SK-MEL-5 (cell line): ENCODE measurements around a stretch of chr12.

DNA sequence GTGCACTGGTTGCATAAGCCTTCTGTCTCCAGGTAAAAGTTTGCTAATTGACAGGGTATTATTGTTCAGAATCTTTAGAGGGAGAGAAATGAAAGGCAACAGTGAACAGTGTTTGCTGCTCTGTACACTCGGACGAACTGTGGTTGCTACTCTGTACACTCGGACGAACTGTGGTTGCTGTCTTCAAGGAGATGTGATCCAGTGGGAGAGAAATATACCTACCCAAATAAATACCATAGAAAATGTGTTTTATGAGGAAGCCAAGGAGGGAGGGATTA, 2.6 kb downstream of the STK38L start:
RAMPAGE:
- cytosol, long total RNA: no peak
- long total RNA: no peak
- nucleus, long total RNA: no peak

GRCh38 chr12:27277601-27278281, 33.7 kb downstream of the STK38L start:
RAMPAGE:
- cytosol, long total RNA: no peak
- long total RNA: no peak
- nucleus, long total RNA: no peak

GRCh38 chr12:27330623-27331718, 1.7 kb upstream of the BMAL2 start:
RAMPAGE:
- cytosol, long total RNA: no peak
- long total RNA: no peak
- nucleus, long total RNA: no peak

DNA sequence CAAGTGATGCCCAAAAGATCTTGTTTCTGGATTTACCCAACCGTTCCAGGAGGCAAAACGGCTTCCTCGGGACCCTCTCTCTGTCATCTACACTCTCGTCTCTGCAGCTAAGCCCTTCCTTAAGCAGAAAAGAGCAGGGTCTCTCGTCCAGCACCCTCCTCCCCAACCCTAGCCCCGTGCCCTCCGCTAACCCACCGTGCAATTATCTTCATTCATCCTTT, 327 bp upstream of the BMAL2 start:
RAMPAGE:
- cytosol, long total RNA: no peak
- long total RNA: no peak
- nucleus, long total RNA: no peak

GRCh38 chr12:27377813-27379040, 45.6 kb downstream of the BMAL2 start:
RAMPAGE:
- cytosol, long total RNA: no peak
- long total RNA: no peak
- nucleus, long total RNA: no peak

GRCh38 chr12:27511503-27512041, 12.4 kb upstream of the PPFIBP1 start:
RAMPAGE:
- cytosol, long total RNA: no peak
- long total RNA: no peak
- nucleus, long total RNA: no peak

GRCh38 chr12:27515601-27516026, 8.4 kb upstream of the PPFIBP1 start:
RAMPAGE:
- cytosol, long total RNA: no peak
- long total RNA: no peak
- nucleus, long total RNA: no peak

DNA sequence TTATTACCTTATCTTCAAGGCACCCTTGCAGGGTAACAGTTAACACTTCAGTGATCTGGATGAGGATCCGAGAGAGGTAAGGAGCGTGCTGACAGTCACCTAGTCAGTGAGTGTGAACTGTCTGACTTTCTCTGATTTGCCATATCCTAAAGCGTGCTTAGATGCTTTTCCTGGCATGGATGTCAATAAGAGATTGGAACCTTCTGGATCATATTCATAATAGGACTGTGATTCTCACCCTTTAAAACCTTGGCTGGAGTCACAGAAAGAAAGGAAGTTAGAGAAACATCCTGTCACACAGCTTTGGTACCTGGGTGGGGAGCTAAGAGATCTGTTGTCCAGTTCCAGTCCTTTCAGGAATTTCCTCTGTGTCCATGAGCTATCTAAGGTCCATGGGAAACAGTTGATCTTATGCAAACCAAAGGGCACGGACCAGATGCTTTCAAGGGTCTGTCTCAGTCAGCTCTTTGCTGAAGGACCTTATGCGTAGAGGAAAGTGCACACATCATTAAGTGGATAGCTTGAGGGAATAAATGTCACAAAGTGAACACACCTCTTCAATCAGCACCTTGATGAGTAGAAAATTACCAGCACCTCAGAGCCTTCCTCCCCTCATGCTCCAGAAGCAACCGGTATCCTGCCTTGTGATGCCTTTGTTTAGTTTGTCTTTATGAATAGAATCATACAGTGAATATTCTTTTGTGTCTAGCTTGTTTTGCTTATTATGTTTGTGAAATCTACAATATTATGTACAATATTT, 55.0 kb downstream of the PPFIBP1 start:
RAMPAGE:
- cytosol, long total RNA: no peak
- long total RNA: no peak
- nucleus, long total RNA: no peak

DNA sequence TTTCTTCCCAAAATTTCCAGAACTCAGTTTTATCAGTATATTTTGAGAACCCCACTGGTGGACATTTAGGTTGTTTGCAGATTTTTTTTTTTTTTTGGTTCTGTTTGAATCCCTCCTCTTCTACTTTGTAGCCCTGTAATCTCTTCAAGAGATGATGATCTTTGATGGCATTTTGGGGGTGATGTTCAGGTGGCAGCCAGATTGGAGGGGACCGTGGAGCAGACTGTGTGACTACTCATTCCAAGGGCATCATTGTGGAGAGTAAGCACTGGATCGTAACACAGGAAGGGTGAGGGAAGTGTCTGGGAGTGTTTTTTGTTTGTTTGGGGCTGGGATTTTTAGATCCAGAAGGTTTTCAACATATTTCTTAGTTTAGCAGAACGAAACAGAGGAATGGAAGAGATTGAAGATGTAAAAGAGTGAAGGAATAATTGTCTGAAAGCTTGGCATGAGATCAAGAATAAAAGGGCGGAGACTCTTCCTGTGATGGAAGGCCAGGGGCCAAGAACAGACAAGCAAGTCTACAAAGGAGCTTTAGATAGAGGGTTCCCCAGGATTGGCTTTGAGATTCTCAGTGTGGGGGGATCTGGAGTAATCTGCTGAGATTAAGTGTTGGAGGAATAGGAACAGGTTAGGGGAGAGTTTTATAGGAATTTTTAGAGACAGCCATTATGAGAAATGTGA, 79.9 kb upstream of the REP15 start:
RAMPAGE:
- cytosol, long total RNA: no peak
- long total RNA: no peak
- nucleus, long total RNA: no peak

DNA sequence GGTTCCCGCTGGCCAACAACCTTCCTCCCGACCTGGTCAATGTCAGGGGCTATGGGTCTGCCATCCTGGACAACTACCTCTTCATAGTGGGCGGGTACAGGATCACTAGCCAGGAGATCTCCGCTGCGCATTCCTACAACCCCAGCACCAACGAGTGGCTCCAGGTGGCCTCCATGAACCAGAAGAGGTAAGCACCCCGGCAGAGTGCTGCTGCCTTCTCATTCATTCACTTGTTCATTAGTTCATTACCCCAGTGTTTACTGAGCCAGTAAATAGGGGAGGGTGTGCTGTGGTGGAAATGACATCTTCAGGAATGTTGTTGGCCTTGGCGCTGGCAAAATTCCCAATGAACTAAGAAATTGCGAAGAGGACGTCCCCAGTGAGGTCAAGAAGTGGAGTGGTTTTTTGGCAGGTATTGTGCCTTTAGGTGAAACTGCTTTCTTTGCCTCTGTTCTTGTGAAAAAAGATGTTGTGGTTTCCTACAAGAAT, 1.0 kb upstream of the MANSC4 start:
RAMPAGE:
- cytosol, long total RNA: no peak
- long total RNA: no peak
- nucleus, long total RNA: no peak

DNA sequence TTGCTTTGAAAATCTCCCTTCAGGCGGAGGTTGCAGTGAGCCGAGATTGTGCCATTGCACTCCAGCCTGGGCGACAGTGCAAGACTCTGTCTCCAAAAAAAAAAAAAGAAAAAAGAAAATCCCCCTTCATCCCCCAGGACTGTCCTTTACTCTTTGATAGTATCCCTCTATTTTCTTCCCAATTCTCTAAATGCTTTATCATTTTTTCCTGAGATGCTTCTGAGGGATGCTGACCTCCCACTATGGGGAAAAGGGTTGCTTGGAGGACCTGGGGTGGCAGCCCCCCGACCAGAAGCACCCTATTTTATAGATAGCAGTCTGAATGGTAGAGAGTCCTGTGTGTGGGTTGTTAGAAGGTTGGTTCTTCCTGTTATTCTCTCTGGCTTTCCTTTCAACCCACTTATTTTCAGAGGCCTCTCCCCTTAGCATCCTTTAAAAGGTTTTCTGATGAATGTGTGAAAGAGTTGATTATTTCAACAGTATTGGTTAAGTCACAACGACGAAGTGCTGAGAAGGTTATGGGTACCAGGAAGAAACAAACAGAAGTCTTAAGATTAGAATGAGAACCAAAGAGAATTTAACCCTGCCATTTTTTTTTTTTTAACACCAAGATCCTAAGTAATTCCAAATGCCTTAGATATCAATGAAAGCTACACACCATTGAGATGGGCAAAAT, 20.7 kb upstream of the MANSC4 start:
RAMPAGE:
- cytosol, long total RNA: no peak
- long total RNA: no peak
- nucleus, long total RNA: no peak

GRCh38 chr12:27970696-27971871, 1.4 kb downstream of the PTHLH start:
RAMPAGE:
- cytosol, long total RNA: no peak
- long total RNA: no peak
- nucleus, long total RNA: no peak

DNA sequence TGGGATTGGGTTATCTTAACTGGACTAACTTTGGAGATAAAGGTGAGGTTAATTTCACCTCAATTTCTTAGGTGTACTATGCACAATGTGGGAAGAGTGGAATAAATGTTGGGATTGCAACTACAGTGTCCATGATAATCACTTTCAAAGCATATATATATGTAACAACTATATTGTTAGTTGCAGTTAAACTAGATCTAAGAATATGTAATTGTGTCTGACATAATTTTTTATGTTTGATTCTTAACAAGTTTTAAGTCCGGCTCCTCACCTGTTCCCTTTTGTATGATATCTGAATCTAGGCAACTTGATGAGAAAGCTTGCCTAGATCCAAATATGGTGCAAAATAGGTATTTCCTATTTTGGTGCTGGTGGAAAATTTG, 4.4 kb upstream of the CCDC91 start:
RAMPAGE:
- cytosol, long total RNA: no peak
- long total RNA: no peak
- nucleus, long total RNA: no peak

GRCh38 chr12:28306575-28307009, 116.3 kb downstream of the CCDC91 start:
RAMPAGE:
- cytosol, long total RNA: no peak
- long total RNA: no peak
- nucleus, long total RNA: no peak

RAMPAGE:
- cytosol, long total RNA: no peak
- long total RNA: no peak
- nucleus, long total RNA: no peak
These were observed 85.7 kb upstream of the OVCH1 start for GRCh38 chr12:29583025-29583772.

DNA sequence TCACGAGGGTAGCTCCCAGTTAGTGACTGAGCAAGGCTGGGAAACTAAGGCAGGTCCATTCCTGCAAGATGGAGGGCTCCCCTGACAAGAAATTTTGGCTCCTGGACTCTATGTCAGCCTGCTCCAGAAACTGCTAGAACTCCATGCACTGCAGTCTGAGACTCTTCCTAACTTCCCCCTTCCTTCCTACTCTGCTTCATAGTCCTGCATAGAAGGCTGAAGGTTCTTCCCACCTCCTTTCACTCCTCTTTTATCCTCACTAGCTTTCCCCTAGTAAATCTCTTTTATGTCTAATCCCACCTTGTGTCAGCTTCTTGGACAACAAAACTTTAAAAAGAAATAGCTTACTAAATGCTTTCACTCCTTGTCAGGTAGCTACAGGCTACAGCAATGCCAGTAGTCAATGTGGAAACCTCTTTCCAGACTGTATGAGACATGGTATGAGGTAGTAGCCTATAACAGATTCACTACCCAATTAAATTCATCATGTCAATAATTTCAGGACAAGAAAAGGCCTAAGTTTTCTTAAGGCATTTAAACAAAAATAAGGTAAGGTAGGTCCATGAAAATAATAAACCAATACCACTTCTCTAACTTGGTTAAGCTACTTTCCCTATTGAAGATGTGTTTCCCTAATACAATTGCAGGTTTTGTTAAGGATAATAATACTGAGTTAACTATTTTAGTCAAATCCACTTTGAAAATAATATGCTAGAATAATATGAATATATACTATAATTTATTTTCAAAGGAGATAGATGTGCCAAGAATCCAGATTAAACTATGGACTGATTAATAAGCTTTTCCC, 82.2 kb downstream of the TMTC1 start:
RAMPAGE:
- cytosol, long total RNA: no peak
- long total RNA: no peak
- nucleus, long total RNA: no peak

GRCh38 chr12:30427469-30427803, 268.2 kb downstream of the IPO8 start:
RAMPAGE:
- cytosol, long total RNA: no peak
- long total RNA: no peak
- nucleus, long total RNA: no peak

DNA sequence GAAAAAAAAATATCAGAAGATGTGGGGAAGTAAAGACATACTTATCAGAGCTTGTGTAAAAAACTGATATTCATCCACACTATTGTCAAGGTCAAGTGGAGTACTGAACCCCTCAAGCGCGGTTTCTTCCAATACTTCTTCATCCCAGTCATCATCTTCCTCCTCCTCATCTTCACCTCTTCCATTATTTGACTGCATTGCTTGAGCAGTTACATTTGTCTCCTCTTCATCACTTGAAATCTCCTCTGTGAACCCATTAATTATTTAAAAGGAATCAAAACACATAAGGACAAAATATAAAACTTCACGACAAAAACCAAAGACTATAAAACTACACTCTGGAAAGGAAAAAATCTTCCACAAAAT, 61.6 kb downstream of the IPO8 start:
RAMPAGE:
- cytosol, long total RNA: no peak
- long total RNA: no peak
- nucleus, long total RNA: no peak

GRCh38 chr12:31118069-31118939, 44.6 kb downstream of the DDX11 start:
RAMPAGE:
- cytosol, long total RNA: no peak
- long total RNA: no peak
- nucleus, long total RNA: no peak

DNA sequence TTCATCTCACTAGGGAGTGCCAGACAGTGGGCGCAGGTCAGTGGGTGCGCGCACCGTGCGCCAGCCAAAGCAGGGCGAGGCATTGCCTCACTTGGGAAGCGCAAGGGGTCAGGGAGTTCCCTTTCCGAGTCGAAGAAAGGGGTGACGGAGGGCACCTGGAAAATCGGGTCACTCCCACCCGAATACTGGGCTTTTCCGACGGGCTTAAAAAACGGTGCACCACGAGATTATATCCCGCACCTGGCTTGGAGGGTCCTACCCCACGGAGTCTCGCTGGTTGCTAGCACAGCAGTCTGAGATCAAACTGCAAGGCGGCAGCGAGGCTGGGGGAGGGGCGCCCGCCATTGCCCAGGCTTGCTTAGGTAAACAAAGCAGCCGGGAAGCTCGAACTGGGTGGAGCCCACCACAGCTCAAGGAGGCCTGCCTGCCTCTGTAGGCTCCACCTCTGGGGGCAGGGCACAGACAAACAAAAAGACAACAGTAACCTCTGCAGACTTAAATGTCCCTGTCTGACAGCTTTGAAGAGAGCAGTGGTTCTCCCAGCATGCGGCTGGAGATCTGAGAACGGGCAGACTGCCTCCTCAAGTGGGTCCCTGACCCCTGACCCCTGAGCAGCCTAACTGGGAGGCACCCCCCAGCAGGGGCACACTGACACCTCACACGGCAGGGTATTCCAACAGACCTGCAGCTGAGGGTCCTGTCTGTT, 89.7 kb downstream of the DDX11 start:
RAMPAGE:
- cytosol, long total RNA: no peak
- long total RNA: no peak
- nucleus, long total RNA: no peak